PC-3 (cell line): ENCODE measurements around the genes NR2F2 and TTC23.

GRCh38 chr15:96330425-96331190, at the start of gene NR2F2:
TSS of gene NR2F2 (plus strand) at chr15:96330700.
- RAMPAGE, long total RNA: no peak

- RAMPAGE, long total RNA: no peak
Observed at GRCh38 chr15:96336911-96337795, 6.7 kb downstream of the NR2F2 start.

- RAMPAGE, long total RNA: no peak
Observed at GRCh38 chr15:96341799-96342507, 11.5 kb downstream of the NR2F2 start.

GRCh38 chr15:96346529-96347060, 16.1 kb downstream of the NR2F2 start:
- RAMPAGE, long total RNA: no peak

DNA sequence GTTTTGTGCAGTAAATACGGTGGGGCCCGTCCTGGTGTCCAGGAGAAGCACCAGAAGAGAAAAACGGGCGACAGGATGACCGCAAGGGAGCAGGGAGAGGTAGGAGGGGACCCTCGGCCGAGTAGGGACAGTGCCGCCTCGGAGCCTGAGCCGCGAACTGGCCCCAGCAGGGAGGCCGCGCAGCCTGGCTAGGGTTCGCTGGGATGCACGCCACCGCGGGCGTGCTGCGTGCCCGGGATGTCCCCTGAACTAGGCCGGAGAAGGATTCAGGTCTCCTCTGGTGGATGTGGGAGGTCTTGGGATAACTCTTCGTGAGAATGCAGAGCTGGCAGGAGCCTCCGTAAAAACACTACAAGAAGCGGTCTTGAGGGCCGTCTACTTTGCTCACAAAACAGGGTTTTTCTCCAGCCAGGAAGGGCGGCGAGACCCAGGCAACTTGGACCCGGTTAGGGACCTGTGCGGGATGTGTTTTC, 35.3 kb downstream of the NR2F2 start:
- RAMPAGE, long total RNA: no peak

GRCh38 chr15:98428296-98428991, 219.9 kb upstream of the IGF1R start:
- RAMPAGE, long total RNA: no peak

GRCh38 chr15:98651565-98652532, 3.5 kb downstream of the IGF1R start:
- RAMPAGE, long total RNA: no peak

DNA sequence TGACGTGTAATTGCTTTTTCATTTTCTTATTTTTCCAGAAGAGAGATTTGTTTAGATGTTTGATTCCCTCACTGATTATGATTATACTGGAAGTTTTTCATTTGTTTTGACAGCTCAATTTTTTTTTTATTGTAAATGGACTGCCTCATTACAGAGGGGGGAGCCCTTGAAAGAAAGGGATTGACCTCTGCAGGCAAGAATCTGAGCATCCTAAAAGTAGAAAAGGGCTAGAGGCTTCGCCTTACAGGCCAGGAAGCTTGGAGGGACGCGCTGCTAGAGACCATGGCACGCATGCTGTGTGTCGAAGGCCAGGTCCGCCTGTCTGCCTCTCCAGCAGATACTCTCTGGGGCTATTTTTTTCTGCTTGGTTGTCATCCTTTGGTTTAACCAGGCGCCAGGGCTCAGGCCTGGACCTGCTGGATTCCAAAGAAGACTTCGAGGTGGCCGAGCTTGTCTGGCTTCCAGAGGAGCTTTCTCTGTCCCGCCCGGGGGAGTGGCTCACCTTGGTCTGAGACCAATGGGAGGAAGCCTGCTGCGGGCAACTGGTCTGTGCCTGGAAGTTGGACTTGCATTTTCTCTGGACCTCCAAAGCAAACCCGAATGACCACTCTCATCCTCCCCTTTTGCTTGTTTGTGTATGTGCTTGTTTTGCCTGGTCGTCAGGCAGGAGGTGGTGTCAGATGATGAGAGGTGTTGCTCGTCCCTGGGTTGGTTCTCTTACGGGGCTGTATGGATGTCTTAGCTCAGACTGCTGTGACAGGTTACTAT, 19.1 kb downstream of the IGF1R start:
- RAMPAGE, long total RNA: no peak

DNA sequence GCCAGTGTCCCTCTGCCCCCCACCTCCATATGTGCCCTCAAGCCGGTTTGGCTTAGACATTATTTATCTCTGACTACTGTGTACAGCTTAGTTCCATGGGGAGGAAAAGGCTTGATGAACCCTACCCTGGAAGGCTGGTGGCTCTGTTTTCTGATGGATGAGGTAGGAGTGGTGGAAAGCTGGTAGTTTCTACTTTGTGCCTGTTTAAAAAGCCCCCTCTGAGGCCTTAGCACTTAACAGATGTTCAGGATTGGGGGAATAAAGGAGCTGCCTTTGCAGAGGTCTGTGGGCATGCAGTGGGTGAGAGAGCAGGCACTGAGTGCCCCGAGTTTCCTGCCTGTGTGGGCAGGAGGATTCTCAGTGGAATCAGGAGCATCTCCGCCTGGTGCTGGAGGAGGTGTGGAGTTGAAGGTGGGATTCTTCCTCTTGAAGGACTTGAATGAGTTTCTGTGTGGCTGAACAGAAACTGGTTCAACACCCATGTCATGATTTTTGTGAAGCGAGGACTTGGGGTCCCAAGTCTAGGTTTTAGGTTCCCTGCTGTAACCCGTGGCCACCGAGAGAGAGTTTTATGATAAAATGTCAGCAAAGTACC, 74.3 kb downstream of the IGF1R start:
- RAMPAGE, long total RNA: no peak

DNA sequence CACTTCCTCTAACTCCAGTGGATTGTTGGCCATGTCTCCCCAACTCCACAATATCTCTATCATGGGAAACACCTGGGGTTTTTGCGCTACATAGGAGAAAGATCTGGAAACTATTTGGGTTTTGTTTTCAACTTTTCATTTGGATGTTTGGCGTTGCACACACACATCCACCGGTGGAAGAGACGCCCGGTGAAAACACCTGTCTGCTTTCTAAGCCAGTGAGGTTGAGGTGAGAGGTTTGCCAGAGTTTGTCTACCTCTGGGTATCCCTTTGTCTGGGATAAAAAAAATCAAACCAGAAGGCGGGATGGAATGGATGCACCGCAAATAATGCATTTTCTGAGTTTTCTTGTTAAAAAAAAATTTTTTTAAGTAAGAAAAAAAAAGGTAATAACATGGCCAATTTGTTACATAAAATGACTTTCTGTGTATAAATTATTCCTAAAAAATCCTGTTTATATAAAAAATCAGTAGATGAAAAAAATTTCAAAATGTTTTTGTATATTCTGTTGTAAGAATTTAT, 43.7 kb downstream of the PGPEP1L start:
- RAMPAGE, long total RNA: no peak

DNA sequence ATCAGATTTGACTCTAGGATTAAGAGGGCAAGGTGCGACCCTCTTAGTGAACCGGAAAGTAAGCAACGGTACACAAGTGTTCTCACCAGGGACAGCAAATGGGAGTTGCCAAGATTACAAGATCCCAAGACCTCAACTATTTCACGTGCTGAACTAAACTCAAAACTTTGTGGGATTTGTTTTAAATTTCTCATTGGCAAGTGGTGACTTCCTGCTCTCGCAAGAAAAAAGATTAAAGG, 2.1 kb upstream of the PGPEP1L start:
- RAMPAGE, long total RNA: no peak

GRCh38 chr15:99057419-99058428, 47.2 kb upstream of the SYNM start:
- RAMPAGE, long total RNA: no peak

GRCh38 chr15:99120265-99120754, 15.4 kb downstream of the SYNM start:
- RAMPAGE, long total RNA: no peak

- RAMPAGE, long total RNA: no peak
Observed at GRCh38 chr15:99180189-99180592, 69.2 kb downstream of the TTC23 start.

DNA sequence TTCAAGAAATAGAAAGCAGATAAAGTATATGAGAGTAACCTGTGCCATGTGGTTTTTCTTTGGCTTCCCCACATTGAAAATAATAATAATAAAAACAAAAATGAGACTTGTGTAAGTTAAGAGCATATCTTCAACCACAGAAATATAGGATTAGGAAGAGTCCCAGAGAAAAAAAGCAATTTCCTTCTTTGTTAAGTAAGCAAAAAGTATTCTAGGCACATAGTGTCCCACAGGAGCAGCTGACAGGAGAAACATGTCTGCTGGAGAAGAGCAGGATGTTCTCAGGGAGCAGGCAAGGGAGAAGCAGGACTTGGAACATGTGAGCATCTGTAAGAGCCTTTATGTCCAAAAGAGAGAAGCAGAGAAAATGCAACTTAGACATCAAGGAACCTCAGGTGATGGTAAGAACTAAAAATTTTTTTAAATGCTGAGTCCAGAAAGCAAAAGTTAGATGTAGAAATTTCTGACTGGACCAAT, 39.1 kb downstream of the TTC23 start:
- RAMPAGE, long total RNA: no peak

GRCh38 chr15:99248984-99249910, at the start of gene TTC23:
TSS of gene TTC23 (minus strand) at chr15:99249581.
- RAMPAGE, long total RNA: no peak

- RAMPAGE, long total RNA: no peak
Observed at GRCh38 chr15:99421124-99421532, 144.7 kb upstream of the MEF2A start.

DNA sequence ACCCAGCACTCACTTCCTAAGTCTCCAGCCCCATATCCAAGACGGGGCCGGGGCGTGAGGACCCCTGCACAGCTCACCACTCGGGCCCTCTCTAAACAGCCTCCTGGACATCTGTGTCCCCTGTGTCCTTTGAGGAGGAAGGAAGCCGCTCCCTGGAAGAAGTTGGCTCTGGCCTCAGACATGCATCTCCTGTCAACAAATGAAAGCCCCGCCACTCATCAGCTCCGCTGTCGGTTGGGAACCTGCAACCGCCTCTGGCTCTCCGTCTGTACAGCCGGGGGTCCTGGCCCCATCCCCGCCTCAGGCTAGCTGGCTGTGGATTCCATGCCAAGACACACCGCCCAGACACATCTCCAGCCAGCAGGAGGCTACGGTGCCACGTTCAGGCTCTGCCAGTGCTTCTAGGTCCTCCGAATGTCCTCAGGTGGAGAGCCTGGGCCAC, 140.0 kb upstream of the MEF2A start:
- RAMPAGE, long total RNA: no peak

GRCh38 chr15:99442689-99443081, 123.1 kb upstream of the MEF2A start:
- RAMPAGE, long total RNA: no peak

- RAMPAGE, long total RNA: no peak
Observed at GRCh38 chr15:99498995-99499341, 66.8 kb upstream of the MEF2A start.